Pulmonary lymph node (tissue), 1 donor: ENCODE measurements around a stretch of chr7.

- PRO-cap = no peak
Observed at GRCh38 chr7:2688857-2689310, 882 bp downstream of the AMZ1 start.

DNA sequence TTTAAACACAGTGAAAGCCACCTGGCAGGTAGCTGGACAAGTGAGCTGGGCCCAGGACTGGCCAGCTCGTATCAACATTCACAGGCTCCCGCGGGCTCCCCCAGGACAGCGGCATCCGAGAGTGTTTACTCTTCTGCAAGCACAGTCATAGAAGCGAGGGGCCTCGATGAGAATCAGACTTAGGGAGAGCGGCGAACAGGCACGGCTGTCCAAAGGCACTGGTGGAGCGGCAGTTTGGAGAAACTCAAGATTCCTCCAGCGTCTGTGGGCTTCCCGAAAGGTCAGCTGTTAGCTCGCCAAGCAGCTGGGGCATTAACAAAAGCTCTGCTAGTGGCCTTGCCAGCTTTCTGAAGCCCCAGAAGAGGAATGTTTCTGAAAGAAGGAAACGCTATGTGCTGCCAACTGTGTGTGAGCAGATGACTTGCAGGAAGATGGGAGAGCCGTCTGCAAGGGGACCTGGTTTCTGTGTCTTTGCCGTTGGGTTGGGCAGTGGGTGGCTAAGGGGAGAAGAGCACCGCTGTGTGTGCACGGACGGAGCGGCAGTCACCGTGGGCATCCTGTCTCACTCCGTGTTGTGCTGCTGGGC, 41.9 kb downstream of the AMZ1 start:
- PRO-cap = no peak

- PRO-cap = no peak
Observed at GRCh38 chr7:2734541-2734661, 46.4 kb downstream of the AMZ1 start.

DNA sequence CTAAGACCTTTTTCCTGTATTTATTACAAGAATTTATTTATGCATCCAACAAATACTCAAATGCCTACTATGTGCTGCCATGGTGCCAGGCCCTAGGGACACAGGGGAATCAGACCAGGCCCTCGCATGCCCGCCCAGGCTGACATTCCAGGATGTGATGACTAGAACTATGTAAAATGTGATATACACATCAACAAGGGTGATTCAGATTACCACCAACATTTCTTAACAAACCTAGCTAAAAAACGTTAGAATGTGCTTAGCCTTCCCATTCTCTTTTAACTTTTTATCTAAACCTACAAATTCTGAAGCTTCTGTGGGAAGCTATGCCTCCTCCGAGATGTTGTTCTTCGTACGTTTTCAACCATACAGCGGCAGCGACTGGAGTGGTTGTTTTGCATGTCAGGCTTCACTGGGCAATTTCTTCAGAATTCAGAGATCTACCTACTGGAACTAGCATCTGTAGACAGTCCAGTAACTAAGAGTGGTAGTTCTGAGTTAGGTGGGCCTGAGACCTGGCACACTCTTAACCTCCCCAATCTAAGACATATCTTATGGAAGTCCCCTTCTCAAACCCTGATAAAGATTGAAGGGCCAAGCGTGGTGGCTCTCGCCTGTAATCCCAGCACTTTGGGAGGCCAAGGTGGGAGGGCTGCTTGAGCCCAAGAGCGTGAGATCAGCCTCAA, 22.1 kb downstream of the GNA12 start:
- PRO-cap = unidirectional peak, minus-strand start at position 342 of the sequence

GRCh38 chr7:3700789-3701269, 399.8 kb downstream of the SDK1 start:
- PRO-cap = unidirectional peak, plus-strand start at chr7:3700969

- PRO-cap = no peak
Observed at GRCh38 chr7:3722491-3723153, 421.6 kb downstream of the SDK1 start.

DNA sequence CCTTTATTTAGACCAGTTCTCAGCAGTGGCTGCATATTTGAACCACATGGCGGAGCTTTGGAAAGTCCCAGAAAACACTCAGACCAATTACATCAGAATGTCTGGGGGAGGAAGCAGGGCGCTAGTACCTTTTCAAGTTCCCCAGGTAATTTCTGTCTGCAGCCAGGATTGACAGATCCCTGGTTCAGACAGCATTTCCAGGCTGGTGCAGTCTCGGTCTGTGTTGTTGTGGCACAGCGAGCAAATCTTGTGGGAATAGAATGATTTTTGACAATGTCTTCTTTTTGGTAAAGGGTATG, 561.1 kb downstream of the SDK1 start:
- PRO-cap = unidirectional peak, plus-strand start at position 95 of the sequence

DNA sequence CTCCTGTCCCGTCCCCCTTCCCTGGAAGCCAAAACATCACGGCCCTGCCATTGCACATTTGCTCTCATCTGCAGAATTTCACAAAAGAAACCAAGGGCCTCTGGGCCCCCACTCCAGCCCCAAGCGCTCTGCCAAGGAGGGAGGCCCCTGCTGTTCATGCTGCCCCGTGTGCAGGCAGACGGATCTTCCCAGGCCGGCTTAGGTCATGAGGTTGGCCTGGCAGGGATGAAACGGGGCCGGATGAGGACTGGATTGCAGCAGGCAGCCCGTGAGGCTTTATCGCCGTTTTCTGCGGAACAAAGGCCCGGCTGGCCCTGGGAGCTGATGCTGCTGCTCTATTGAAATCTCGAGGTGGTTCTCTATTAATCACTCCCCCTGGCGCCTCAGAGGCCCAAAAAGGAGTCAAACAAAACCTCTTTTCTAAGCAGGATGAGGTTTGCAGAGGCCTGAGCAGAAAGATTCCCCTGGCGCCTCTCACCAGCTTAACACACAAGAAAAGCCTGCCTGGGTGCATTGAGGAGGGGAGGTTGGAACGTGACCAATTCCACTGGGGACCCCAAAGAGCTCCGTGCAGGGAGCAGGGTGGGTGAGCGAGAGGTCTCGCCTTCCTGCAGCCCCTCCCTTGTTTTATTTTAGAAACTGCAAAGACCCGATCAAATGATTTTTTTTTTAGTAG, 31.4 kb upstream of the FOXK1 start:
- PRO-cap = no peak

GRCh38 chr7:4684622-4685211, 2.6 kb downstream of the FOXK1 start:
- PRO-cap = no peak

DNA sequence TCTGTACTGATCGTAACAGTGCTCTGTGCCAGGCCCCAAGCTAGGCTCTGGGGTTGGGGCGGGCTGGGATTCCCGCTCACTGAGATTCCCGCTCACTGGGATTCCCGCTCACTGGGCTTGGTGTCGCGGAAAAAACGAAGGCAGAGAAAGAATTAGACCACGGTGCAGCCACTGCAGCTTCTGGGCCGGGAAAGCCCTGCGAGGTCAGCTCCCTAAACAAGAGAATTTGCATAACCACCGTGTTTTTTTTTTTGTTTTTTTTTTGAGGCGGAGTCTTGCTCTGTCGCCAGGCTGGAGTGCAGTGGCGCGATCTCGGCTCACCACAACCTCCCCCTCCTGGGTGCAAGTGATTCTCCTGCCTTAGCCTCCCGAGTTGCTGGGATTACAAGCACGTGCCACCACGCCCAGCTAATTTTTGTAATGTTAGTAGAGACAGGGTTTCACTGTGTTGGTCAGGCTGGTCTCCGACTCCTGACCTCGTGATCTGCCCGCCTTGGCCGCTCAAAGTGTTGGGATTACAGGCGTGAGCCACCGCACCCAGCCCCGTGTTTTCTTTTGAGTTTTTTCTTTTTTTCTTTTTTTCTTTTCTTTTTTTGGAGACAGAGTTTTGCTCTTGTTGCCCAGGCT, 31.3 kb downstream of the FOXK1 start:
- PRO-cap = unidirectional peak, minus-strand start at position 182 of the sequence; unidirectional peak, minus-strand start at position 187 of the sequence

DNA sequence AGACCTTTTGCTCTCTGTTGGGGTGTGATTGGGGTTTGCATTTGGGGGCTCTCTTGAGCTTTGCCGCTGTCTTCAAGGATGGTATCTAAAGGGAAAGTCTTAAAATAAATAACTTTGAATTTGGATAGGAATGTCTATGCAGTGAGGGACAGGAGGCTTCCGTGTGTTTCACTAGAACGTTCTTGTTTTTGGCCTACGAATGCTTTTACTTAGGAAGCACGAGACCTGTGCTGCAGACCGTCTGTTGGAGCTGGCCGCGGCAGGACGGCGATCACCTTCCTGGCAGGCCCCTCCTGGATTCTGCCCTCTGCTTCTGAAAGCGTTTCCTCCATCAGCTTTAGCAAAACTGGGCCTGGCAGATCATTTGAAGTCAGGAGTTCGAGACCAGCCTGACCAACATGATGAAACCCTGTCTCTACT, 44.0 kb downstream of the FOXK1 start:
- PRO-cap = no peak

- PRO-cap = no peak
Observed at GRCh38 chr7:4758484-4758802, 17.0 kb upstream of the AP5Z1 start.

DNA sequence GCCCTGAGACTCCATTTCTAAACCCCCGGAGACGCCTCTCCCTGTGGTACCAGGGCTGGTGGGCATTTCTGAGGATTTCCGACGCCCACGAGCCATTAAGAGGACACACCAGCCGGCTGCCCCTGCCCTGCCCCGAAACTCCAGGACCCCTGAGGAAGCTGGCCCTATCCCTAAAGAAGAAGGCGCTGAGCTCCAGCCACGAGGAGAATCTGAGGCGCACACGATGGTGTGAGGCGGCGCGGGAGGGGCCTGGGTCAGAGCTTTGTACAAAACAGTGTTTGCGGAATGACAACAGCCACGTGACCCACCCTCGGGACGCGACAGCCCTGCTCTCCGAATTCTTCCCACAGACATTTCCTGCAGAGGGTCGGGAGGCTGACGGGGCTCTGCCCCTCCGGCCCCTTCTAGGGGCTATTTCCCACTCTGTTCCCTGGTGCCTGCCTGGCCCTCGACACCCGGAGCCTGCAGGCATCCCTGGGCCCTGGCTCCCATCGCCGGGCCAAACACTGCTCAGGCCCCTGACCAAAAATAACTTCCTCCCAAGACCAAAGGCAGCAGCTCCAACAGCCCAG, 42.4 kb downstream of the PAPOLB start:
- PRO-cap = no peak

DNA sequence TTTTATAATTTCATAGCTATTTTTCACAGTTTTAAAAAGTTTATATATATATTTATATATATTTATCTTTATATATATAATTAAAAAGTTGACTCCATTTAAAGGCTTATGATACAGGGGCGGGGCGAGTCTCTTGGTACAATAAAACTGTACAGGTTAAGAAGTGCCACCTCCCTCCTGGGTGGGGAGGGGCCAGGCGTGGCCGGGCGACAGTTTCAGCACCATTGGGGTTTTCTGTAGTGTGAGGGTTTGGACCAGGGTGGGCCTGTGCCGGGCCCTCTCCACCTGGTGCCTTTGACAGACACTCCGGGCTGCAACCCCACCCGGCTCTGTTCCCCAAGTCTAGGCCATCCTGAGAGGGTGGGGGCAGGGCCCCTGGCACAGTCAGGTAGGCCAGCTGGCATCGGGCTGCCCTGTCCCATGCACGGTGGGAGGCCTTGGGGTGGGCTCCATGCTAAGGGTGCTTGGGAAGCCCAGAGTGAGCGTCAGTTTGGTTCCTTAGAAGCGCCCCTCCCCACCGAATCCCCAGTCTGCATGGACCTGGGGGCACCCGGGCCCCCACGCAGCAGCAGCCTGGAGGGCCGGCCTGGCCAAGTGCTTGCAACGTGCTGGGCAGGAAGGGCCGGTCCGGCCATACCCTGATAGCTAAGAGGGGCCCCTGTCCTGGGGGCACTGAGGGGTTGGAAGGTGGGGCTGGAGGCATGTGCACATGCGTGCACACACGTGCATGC, 24.6 kb downstream of the SLC29A4 start:
- PRO-cap = no peak

- PRO-cap = no peak
Observed at GRCh38 chr7:5313062-5313632, 30.4 kb downstream of the SLC29A4 start.

DNA sequence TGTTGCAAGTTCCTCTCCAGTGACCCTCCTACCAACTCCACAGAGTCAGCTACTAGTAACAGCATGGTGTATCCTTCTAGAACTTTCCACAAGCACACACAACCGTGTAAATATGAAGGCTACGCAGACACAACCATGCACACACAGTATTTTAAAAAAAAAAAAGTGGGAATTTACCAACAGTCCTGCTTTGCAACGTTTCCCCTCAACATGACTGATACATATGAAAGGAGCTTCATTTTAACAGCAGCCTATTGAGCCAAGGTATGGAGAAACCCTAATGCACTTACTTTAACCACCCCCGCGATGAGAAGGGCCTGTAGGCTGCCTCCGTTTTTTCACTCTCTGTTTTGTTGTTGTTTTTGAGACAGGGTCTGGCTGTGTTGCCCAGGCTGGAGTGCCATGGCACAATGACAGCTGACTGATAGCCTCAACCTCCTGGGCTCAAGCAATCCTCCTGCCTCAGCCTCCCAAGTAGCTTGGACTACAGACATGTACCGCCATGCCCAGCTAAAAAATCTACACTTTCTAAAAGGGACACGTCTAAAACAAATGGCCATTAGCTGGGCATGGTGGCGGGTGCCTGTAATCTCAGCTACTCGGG, 43.5 kb downstream of the SLC29A4 start:
- PRO-cap = no peak

DNA sequence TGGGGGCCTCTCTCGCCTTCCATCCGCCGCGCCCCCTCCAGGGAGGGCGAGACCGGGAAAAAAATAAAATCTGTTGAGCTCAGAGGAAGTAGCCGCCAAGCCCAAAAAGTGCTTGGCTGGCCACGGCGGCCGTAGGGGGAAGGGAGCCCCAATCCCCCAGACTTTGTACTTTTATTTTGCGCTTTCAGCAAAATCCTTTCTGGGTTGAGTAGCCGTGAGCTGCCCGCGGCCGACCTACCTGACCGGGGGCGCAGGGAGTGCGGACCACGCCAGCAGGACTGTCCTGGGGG, 1.3 kb upstream of the TNRC18 start:
- PRO-cap = no peak

- PRO-cap = no peak
Observed at GRCh38 chr7:5477886-5478769, 35.5 kb downstream of the FBXL18 start.

- PRO-cap = no peak
Observed at GRCh38 chr7:5591366-5591960, 1.2 kb upstream of the FSCN1 start.

- PRO-cap = no peak
Observed at GRCh38 chr7:5605671-5606661, 13.3 kb downstream of the FSCN1 start.